UCH-1 (cell line): ENCODE results near the gene SPACA7.

GRCh38 chr13:111202750-111203252, 87.7 kb downstream of the ARHGEF7 start:
- RRBS = no CpG with 5 or more reads among the region's 1 CpG

GRCh38 chr13:111281631-111282239, 38.7 kb upstream of the TEX29 start:
- RRBS = no CpG with 5 or more reads among the region's 9 CpGs

DNA sequence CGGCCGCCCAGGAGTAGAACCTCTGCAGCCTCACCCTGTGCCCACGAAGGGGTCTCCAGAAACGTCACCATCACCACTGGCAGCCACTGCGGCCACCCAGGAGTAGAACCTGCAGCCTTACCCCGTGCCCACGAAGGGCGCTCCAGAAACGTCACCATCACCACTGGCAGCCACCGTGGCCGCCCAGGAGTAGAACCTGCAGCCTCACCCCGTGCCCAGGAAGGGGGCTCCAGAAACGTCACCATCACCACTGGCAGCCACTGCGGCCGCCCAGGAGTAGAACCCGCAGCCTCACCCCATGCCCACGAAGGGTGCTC, 336.1 kb downstream of the TEX29 start:
- RRBS = no CpG with 5 or more reads among the region's 17 CpGs

DNA sequence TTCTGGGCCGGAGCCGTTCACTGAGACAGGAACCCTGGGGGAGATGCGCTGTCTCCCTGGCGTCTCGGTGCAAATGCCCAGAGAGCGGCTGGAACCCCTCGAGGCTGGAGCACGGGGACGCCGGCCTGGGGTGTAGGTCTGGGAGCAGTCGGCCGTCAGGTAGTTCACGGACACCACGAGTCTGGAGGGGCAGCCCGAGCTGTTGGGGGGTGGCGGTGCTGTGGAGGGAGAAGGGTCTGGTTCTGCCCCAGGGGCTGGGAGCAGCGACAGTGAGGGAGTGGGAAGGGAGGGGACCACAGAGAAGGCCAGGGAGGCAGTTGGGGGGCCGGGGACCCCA, 173.3 kb upstream of the SOX1 start:
- RRBS = 6% methylated on average over 1 of the region's 18 CpGs

- RRBS = no CpG with 5 or more reads among the region's 17 CpGs
These were observed 94.5 kb downstream of the SOX1 start for GRCh38 chr13:112161438-112161911.

DNA sequence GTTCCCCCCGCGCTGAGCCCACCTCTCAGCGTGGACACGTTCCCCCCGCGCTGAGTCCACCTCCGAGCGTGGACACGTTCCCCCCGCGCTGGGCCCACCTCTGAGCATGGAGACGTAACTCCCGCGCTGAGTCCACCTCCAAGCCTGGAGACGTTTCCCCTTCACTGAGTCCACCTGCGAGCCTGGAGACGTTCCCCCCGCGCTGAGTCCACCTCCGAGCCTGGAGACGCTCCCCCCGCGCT, 96.8 kb downstream of the SOX1 start:
- RRBS = no CpG with 5 or more reads among the region's 23 CpGs

- RRBS = no CpG with 5 or more reads among the region's 18 CpGs
These were observed 137.9 kb downstream of the SOX1 start for GRCh38 chr13:112204801-112205388.

DNA sequence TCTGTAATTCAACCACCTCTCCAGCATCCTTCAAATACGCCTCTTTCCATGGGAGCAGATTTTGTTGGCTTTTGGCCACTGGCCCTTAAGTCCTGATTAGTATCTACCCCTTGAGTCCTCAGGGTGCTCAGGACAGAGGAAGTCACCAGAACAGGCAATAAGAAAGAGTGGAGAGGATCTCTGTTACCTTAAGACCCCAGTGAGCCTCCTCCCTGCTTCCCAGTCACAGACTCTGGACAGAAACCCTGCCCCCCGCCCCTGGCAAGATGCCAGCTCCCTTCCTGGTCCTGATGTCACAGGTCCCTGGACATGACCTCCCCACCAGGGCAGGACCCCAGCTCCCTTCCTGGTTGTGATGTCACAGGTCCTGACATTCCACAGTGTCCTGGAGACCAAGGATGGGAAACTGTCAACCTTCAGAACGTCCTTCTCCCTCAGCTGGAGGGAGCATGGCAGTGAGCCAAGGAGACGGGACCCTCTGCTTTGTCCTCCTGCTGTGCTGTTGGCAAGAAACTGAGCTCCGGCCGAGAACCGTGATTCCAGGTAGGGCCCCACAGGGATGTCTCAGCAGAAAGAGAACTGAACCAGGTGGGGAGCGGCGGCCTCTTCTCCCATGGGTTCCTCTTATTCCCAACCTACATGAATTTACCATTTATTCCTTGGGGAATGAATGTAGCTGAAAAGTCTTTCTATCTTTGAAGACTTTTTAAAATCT, at the start of gene SPACA7:
SPACA7 (plus strand) TSS at position 419 of the 715 bp plus-strand sequence.
- RRBS = no CpG with 5 or more reads among the region's 9 CpGs

GRCh38 chr13:112516087-112516844, 71.7 kb downstream of the TUBGCP3 start:
- RRBS = no CpG with 5 or more reads among the region's 13 CpGs

DNA sequence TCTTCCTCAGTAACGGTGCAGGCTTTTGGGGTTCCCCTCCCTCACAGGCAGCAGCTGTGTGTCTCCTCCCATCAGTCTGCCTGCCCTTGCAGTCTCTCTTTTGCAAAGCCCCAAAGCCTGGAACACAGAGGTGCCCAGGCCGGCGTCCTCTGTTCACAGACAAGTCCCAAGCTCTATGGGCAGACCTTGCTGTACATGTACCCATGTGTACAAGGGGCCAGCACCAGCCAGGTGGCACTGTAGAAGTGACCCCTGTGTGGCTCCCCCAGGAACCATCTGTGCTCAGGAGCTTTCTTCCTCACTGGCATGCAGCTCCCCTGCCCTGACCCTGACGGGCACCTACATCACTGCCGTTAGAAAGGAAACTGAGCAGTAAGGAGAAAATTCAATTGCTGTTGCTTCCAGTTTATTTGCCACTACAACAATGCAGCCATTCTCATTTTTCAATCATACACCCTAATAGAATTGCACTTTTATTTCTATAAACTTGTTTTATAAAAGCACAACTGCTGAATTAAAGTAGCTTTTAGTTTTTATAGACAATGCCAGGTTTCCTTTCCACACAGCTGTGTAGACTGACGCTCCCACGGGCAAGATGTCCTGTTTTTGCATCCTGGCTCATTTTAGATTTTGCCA, 60.1 kb downstream of the TUBGCP3 start:
- RRBS = no CpG with 5 or more reads among the region's 7 CpGs

- RRBS = no CpG with 5 or more reads among the region's 3 CpGs
These were observed 71.8 kb downstream of the ATP11A start for GRCh38 chr13:112761706-112761905.

- RRBS = no CpG with 5 or more reads among the region's 32 CpGs
These were observed 77.6 kb upstream of the MCF2L start for GRCh38 chr13:112891279-112892029.

DNA sequence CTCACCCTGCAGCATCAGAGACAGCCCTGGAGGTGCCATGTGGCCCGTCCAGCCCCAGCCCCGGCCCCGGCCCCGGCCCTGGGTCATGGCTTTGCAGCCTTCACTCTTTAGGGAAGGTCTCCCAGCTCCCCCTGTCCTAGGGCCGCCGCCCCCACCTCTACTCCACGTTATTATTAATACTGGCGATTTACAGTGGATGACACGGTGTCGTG, 71.2 kb upstream of the MCF2L start:
- RRBS = no CpG with 5 or more reads among the region's 10 CpGs

GRCh38 chr13:112980304-112980782, 11.3 kb downstream of the MCF2L start:
- RRBS = no CpG with 5 or more reads among the region's 20 CpGs

DNA sequence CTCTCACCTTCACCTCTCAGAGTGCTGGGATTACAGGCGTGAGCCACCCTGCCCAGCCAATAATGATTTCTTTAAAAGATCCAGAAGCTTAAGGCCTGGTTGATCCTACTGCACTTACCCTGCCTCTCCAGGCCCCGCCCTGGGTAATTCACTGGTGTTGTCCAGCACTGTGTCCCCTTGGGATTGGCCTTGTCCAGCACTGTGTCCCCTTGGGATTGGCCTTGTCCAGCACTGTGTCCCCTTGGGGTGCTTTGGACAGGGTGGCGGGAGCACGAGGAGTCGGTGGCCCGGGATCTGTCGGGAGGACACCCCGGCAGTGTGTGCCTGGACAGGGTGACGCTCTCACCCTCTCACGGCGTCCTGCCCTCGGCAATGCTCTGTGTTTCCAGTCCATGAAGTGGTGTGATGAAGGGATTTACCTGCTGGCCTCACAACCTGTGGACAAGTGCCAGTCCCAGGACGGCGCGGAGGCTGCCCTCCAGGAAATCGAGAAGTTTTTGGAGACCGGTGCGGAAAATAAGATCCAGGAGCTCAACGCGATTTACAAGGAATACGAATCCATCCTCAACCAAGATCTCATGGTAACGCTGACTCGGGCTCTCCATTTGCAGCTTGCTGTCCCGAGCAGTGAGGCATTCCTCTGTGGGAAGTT, 29.9 kb upstream of the F7 start:
- RRBS = no CpG with 5 or more reads among the region's 24 CpGs

GRCh38 chr13:113090086-113090448, 15.5 kb upstream of the F7 start:
- RRBS = no CpG with 5 or more reads among the region's 16 CpGs

GRCh38 chr13:113154316-113154706, 4.1 kb upstream of the PROZ start:
- RRBS = no CpG with 5 or more reads among the region's 25 CpGs

GRCh38 chr13:113176176-113176748, 17.8 kb downstream of the PROZ start:
- RRBS = 100% methylated on average over 1 of the region's 8 CpGs

- RRBS = no CpG with 5 or more reads among the region's 21 CpGs
These were observed 19.6 kb downstream of the PROZ start for GRCh38 chr13:113177926-113178636.

DNA sequence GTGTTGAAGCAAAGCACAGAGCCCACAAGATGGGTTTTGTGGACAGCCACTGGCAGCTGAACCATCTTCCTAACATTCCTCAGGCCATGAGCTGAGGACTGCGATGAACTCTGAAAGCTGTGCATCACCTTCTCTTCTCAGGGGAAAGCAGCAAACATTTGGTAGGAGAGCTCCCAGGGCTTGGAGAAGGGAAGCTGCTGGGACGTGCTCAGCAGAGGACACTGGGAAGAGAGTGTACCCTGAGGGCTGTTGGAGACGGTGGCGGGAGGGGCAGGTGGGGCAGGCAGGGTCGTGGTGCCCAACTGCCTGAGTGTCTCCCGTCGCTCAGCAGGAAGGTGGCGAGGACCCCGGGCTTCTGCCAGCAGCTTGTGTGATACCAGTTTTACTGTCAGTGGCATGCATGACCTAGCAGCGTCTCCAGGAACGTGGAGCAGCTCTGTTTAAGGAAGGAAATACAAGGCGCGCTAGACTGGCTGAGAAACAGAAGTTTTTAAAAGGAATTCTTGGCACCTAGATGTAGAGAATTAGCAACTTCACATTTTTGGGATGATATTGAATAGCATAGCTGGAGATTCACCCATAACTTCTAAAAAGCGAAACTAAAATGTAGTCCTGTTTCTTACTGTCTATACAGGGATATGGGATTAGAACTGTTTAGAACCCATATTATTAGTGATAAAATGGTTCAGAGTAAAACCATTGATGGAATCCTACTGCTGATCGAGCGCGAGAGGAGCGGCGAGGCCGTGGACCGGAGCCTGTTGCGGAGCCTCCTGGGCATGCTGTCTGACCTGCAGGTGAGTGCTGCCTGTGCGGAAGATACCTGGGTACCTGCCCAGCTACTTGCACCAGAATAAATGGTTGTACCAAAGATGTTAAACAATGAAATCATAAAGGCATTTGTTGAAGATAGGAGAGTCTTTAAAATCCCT, 23.4 kb downstream of the CUL4A start:
- RRBS = no CpG with 5 or more reads among the region's 23 CpGs